Skeletal muscle tissue (tissue), 7 donors: Measurements from ENCODE around the gene SGMS2.

- PRO-cap, 3 experiments: no peak in any of the 3 experiments
- RAMPAGE, long total RNA: no peak
- RRBS, 2 experiments: no CpG with 5 or more reads among the region's 2 CpGs
Observed at GRCh38 chr4:101856155-101856566, 65.6 kb downstream of the BANK1 start.

GRCh38 chr4:101953955-101954261 lies 163.4 kb downstream of the BANK1 start:
- PRO-cap, 3 experiments: no peak in any of the 3 experiments
- RAMPAGE, long total RNA: no peak
- RRBS, 2 experiments: no CpG with 5 or more reads among the region's 4 CpGs

DNA sequence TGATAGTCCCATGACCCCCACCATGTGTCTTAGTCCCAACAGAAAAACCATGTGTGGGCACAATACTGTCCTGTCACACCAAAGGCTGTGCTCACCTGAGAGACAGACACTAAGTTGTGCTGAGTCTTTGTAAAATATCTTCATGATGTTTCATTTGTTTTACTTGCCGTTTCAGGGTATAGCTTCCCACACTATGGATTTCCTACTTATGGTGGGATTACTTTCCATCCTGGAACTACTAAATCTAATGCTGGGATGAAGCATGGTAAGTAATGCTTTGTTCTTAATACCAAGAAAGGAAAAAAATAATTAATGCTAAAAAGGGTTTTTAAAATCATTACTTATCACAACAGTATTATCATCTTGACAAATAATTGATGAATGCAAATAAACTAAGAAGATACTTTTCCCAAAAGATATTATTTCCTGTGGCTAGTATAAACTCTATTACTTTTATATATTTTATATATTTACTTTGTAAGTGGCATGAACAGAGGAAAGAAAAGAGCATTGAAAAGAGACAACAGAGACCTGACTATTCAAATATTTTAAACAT lies 93.6 kb downstream of the NFKB1 start:
- PRO-cap, 3 experiments: no peak in any of the 3 experiments
- RAMPAGE, long total RNA: no peak
- RRBS, 2 experiments: no CpG with 5 or more reads among the region's 1 CpG

DNA sequence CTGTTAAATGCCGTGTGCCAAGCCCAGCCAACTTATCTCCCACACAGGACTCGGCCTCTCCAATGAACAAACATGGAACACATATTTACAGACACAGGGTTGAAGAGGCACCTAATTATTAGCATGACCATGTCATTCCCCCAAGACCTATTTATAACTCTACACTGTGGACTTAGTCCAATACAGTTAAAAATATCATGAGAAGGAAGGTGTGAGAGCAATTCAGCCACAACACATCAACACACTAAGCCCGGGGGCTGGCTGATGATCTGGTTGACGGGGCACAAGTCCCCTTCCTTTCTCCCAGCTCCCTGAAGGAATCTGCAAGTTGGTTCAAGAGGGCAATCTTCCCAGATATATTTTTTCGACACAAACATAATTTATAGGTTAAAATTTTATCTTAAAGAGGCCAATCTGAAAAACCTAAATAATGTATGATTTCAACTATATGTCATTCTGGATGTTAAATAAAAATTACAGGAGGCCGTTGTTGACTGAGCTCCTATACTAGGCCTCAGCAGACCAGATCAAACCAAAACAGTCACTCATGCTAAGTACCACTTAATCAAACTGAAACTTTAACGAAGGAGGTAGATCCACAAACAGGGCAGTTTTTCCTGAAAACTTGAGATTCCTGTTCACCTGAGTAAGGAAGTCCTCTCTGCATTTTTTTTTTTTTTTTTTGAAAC lies 27.9 kb downstream of the MANBA start:
- PRO-cap, 3 experiments: peak in 2 of 3 experiments; most common plus-strand start position 242 of the sequence (in 2)
- RAMPAGE, long total RNA: no peak
- RRBS, 2 experiments: no CpG with 5 or more reads among the region's 7 CpGs

DNA sequence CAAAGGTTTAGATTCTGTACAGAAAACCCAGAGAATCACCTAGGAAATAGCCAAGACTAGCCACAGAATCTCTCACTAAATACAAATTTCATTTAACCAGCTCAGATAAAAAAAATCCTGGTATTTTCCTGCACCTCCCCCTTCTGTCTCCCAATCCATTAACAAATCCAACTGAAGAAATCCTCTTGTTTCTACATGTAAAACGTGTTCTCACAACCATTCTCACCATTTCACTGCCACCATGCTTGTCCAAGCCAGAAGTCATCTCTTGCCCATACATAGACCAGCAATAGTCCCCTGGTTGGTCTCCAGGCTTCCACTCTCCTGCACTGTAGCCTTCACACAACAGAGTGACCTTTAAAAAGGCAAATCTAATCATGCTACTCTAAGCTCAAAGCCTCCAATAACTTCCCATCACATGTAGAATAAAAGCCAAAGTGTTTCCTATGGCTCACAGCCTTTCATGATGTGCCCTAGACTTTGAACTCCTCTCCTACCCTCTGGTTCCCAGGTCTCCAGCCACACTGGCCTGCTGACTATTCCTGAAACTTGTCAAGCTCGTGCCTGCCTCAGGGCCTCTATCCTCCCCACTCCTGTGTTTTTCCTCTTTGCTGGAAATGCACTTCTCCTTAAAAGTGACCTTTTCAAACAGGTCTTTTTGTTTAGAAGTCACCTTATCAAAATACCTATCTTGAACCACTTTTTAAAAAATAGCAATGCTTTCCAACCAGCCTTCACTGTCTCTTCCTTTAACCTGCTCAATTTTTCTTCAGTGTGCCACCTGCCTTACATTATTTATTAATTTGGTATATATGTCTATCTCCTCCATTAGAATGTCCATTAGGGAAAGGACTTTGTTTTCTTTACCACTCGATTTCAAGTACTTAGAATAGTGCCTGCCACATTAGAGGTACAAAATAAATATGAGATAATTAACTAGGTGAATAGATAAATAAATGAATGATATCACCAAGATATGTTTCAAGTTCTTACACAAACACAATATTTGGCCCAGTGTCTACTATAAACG lies 3.1 kb downstream of the MANBA start:
- PRO-cap, 3 experiments: no peak in any of the 3 experiments
- RAMPAGE, long total RNA: no peak
- RRBS, 2 experiments: no CpG with 5 or more reads among the region's 4 CpGs

DNA sequence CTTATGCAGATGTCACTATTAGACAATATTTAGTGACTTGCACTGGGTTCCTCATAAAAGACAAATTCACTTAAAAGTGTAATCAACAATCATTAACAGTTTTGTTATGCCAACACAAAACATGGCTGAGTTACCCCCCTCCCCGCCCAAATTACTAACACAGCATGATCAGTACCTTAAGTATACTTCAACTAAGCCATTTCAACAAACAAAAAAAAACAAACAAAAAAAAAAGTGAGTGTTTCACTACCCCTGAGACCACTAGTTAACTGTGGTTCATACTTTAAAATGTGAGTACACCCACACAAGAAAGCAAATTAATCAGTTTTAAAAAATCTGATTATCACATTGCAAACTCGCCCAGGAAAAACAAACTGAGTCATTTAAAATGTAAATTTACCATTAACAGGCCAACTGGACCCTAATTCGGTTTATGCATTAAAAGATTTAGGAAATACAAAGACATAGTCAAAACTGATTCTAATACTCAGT lies 32.9 kb downstream of the UBE2D3 start:
- PRO-cap, 3 experiments: no peak in any of the 3 experiments
- RAMPAGE, long total RNA: no peak
- RRBS, 2 experiments: no CpG with 5 or more reads among the region's 3 CpGs

- PRO-cap, 3 experiments: no peak in any of the 3 experiments
- RAMPAGE, long total RNA: no peak
- RRBS, 2 experiments: no CpG with 5 or more reads among the region's 3 CpGs
Observed at GRCh38 chr4:102824160-102824769, 3.1 kb downstream of the UBE2D3 start.

DNA sequence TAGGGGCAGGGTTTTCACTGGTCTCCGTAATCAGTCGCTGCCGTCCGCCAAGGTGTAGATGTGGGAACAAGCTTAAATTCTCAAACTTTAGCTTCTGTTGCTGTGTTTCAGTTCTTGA lies 1.1 kb upstream of the UBE2D3 start:
- PRO-cap, 3 experiments: no peak in any of the 3 experiments
- RAMPAGE, long total RNA: no peak
- RRBS, 2 experiments: no CpG with 5 or more reads among the region's 4 CpGs

GRCh38 chr4:103099170-103099429 lies 534 bp downstream of the BDH2 start:
- PRO-cap, 3 experiments: no peak in any of the 3 experiments
- RAMPAGE, long total RNA: no peak
- RRBS, 2 experiments: no CpG with 5 or more reads among the region's 3 CpGs

GRCh38 chr4:103140668-103141206 lies 41.1 kb upstream of the BDH2 start:
- PRO-cap, 3 experiments: no peak in any of the 3 experiments
- RAMPAGE, long total RNA: no peak
- RRBS, 2 experiments: no CpG with 5 or more reads among the region's 2 CpGs

DNA sequence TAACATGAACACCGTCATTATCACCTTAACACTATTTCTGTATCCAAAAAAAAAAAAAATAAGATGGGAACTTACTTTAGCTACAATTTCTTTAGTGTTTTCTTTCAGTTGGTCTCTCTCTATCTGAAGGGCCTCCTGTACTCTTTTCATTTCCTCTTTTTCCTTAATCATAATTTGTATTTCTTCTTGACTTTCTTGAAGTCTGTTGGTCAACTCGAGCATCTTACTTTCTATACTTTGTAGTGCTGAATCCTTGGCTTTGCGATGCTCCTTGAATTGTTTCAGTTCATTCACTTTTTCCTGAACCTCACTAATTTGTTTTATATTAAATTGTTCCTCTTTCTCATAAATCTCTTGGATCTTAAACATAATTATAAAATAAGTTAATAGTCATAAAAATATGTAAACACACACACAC lies 45.4 kb upstream of the BDH2 start:
- PRO-cap, 3 experiments: no peak in any of the 3 experiments
- RAMPAGE, long total RNA: no peak
- RRBS, 2 experiments: no CpG with 5 or more reads among the region's 3 CpGs

DNA sequence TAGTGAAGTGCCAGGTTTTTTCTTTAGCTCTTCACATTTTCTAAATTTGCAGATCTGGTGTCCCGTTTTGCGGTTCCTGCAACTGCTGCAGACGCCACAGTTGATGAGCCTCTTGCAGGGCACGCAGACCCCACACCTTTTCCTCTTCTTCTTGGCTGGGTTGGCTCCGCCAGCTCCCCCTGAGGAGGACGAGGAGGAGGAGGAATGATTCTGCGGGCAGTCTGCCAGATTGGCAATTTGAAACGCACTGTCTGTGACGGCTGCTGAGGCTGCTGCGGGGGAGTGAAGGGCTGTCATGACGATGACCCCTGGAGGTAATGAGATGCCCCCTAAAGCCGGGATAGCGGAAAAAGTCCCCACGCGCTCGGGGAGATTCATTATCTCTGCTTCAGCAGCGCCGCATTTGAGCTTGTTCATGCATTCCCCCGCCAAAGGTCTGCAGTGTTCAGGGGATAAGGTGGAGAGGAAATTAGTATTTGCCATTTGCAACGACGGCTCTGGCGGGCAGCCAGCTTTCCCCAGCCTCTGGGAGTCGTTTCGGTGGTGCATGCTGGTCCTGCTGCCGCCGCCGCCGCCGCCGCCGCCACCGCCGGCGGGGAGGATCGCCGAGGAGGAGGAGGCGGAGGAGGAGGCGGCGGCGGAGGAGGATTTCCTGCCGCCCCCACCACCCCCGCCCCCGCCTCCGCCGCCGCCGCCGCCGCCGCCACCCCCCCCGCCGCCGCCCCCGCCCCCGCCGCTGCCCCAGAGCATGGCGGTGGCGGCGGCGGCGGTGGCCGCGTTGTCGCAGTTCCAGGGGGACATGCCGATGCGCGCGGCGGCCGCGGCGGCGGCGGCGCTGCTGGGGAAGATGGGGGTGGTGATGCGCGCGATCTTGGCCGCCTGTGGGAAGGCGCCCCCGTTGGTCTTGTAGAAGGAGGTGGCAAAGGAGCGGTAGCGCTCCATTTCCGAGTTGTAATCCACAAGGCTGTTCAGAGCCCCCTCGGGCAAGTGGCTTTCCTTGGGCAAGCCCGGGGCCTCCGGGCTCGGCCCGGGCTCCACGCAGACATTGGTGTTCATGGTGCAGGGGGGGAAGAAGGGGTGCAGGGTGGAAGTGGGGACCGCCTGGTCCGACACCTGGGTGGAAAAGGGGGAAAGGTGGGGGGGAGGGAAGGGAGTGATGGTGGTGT lies 3.6 kb downstream of the CXXC4 start:
- PRO-cap, 3 experiments: peak in 2 of 3 experiments; most common plus-strand start position 586 of the sequence (in 1); most common minus-strand start position 604 of the sequence (in 1)
- RAMPAGE, long total RNA: no peak
- RRBS, 2 experiments: no CpG with 5 or more reads among the region's 92 CpGs

DNA sequence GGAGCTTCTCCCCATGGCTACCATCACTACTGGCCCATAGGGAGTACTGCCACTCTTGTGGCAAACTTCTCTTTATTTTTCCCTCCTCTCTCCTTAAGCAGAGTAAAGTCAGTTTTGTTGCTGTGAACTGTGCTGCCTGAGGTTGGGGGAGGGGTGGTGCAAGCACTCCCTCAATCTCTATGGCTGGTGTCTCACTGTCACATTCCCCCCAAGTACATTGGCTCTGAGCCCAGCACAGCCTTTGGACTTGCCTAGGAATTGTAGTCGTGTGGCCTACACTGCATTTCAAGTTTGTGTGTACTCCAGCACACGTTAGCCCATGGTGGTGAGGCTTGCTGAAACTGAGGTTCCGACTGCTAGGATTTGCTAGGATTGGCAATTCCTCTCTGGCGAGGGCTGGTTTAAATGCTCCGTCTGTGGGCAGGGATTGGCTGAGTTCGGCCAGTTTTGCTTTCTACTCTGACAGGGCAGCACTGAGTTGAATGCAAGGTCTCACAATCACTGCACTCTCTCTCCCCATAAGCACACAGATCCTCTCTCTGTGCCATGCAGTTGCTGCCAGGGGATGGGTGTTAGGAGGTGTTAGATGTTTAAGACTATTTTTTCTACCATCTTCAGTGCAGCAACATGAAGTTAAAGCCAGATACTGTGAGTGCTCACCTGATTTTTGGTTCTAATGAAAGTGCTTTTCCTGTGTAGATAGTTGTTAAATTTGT lies 121.8 kb upstream of the CXXC4 start:
- PRO-cap, 3 experiments: no peak in any of the 3 experiments
- RAMPAGE, long total RNA: no peak
- RRBS, 2 experiments: no CpG with 5 or more reads among the region's 6 CpGs

GRCh38 chr4:105701155-105701443 lies 7.4 kb downstream of the INTS12 start:
- PRO-cap, 3 experiments: no peak in any of the 3 experiments
- RAMPAGE, long total RNA: no peak
- RRBS, 2 experiments: no CpG with 5 or more reads among the region's 1 CpG

DNA sequence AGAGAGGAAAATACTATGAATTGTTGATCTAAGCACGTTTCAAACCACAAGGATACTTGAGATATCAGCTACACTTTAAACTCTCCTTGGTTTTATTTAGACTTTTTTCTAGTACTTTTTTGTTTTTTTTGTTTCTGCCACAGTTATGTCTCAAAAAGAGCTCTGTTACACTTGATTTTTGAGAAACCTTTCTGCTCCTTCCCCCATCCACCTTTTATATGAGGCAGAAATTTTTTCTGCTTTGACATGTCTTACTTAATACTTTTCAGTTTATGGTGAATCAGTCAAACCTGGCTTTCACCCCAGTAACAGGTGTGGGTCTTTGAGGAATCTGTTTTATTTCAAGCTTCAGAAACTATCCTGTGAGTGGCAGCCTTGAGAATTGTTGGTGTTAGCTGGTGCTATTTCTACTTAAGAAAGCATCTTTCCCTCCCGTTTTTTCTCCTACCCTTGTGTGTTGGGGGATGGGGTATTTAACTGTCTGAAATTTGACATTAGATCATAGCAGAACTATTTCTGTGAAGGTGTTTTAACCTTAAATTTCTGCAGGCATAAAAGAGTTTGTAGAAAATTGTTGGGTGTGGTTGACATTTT lies 2.1 kb downstream of the NPNT start:
- PRO-cap, 3 experiments: no peak in any of the 3 experiments
- RAMPAGE, long total RNA: no peak
- RRBS, 2 experiments: no CpG with 5 or more reads among the region's 2 CpGs

DNA sequence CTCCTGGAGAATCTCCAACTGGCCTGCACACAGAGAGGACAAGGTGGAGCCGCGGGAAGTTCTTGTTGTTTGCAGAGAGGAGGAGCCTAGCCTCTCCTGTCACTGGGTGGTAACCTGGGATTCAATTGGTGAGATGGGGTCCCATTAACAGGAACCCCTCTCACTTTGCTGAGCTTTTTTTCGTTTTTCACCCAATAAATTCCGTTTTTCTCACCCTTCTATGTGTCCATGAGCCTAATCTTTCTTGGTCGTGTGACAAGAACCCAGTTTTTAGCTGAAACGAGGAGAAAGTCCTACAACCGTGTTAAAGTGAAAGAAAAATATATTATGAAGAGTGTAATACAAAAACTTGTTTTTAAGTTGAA lies 13.2 kb downstream of the GIMD1 start:
- PRO-cap, 3 experiments: no peak in any of the 3 experiments
- RAMPAGE, long total RNA: no peak
- RRBS, 2 experiments: no CpG with 5 or more reads among the region's 7 CpGs

DNA sequence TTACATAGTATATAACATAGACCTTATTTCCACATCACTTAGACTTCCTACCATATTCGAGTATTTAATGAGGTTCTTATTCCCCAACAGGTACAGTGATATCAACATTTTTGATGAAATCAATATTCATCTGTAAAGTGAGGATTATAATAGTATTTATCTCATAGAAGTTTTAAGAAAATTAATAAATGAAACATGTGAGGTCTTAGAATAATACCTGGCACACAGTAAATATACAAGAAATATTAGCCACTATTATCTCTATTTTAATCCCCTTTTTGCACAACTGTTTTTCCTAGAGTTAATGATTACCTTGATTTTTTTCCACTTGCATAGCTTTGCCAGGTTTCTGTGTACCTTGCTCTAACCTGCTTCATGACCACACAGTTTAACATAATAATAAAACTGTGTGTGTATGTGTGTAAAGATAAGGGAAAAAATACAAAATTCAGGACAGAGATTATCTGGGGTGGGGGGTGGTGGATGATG lies 86.9 kb downstream of the PAPSS1 start:
- PRO-cap, 3 experiments: no peak in any of the 3 experiments
- RAMPAGE, long total RNA: no peak
- RRBS, 2 experiments: no CpG with 5 or more reads among the region's 1 CpG

GRCh38 chr4:107646577-107646776 lies 73.6 kb downstream of the PAPSS1 start:
- PRO-cap, 3 experiments: no peak in any of the 3 experiments
- RAMPAGE, long total RNA: no peak
- RRBS, 2 experiments: no CpG with 5 or more reads among the region's 2 CpGs

- PRO-cap, 3 experiments: peak in 3 of 3 experiments; most common plus-strand start chr4:107824563 (in 3); most common minus-strand start chr4:107824803 (in 3)
- RAMPAGE, long total RNA: no peak
- RRBS, 2 experiments: 1% methylated on average over 34 to 38 of the region's 94 CpGs
Observed at GRCh38 chr4:107824378-107825450, at the start of gene SGMS2. SGMS2 (plus strand) TSS chr4:107824932.

GRCh38 chr4:107862396-107863267 lies 37.9 kb downstream of the SGMS2 start:
- PRO-cap, 3 experiments: no peak in any of the 3 experiments
- RAMPAGE, long total RNA: no peak
- RRBS, 2 experiments: no CpG with 5 or more reads among the region's 7 CpGs